H9 (cell line): ENCODE data around the genes NKX2-2 and FOXA2.

- PRO-cap, result no peak
Observed at GRCh38 chr20:19552197-19552466, 205.9 kb upstream of the RIN2 start.

DNA sequence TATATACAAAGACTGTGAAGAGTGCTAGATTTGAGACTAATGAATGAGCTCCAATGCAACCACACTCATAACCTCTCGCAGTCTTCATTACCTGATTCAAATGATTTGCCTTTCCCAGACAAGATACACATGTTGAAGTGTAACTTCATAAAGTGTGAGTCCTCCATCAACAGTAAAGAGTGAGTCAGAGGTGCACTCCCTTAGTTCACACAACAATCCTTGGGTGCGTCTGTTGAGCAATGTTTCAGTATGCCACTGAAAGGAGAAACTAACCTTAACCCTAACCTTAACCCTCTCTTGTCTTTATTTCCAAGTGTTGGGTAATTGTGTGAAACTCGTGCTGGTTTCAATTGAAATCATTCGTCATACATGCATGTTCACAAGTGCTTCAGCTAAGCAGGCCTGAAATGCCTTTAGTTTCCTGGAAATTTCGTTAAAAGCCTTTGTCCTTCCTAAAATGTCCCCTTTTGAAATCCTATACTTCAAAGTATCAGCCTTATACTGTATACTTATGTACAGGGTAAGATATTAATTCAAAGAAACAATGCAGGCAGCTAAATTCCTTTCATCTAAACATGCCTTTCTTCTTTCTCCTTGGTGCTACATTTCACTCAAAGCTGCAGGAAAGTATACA lies 20.9 kb upstream of the RIN2 start:
- PRO-cap, result no peak

DNA sequence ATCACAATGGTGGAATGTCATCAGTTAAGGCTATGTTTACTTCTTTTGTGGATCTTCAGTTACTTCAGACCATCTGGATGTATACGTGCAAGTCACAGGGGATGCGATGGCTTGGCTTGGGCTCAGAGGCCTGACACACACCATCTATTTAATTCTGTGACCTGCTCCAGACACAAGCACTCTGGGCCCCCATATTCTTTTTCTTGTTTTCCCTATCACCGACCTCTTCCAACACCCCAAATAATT lies 1.5 kb upstream of the RIN2 start:
- PRO-cap, result no peak

GRCh38 chr20:19780226-19780733 lies 22.2 kb downstream of the RIN2 start:
- PRO-cap, result no peak

- PRO-cap, result no peak
Observed at GRCh38 chr20:19880071-19880926, 122.2 kb downstream of the RIN2 start.

DNA sequence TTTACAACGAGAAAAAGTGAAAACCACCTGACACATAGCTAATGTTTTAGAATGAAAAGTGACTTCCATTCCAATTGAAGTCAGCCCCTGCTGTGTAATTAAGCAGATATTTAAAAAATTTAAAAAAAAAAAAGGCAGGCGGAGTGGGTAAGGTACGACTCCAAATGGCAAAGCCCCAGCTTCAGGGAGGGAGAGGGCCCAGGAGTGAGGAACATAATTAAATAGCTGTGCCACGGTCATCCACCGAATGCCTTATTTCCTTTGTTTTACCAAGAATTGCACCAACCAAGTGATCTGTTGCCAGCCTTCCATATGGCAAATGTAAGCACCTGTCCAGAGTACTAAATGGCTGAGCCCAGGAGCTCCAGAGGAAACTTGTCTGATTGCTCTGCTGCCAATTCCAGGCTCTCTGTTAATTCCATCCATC lies 100.2 kb upstream of the NAA20 start:
- PRO-cap, result no peak

DNA sequence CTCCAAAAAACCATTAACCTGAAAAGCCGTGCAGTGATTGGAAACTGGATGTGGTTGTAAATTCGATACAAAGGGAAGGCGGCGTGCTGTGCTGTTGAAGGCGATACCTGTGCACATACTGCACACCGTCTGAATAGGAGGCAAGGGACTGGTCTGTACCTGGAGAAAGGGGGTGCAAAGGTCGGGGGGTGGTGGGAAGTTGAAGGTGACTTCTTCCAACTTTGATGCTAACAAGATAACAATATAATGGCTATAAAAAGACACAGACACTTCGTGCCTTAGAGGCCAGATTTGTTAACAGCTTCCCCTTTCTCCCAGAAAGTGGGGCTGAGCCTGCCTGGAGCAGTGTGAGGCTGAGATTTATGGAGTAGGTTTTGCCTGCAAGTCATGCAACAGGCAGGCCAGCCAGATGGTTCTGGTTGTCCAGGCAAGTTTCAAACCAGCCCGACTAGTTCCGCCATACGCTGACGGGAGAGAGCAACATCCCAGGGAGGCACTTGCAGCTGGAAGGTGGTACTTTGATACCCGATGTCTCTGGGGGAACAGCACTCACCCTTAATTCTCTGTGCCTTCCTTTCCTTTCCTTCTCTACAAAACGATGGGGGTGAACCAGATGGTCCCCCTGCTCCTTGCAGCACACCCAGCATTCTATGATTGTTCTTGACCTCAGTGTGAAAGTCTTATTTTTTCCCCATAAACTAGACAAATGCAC lies 81.4 kb upstream of the NAA20 start:
- PRO-cap, result no peak

GRCh38 chr20:20021003-20021364 lies 3.8 kb downstream of the NAA20 start:
- PRO-cap, result no peak

- PRO-cap, result no peak
Observed at GRCh38 chr20:20210432-20210850, 157.5 kb upstream of the INSM1 start.

DNA sequence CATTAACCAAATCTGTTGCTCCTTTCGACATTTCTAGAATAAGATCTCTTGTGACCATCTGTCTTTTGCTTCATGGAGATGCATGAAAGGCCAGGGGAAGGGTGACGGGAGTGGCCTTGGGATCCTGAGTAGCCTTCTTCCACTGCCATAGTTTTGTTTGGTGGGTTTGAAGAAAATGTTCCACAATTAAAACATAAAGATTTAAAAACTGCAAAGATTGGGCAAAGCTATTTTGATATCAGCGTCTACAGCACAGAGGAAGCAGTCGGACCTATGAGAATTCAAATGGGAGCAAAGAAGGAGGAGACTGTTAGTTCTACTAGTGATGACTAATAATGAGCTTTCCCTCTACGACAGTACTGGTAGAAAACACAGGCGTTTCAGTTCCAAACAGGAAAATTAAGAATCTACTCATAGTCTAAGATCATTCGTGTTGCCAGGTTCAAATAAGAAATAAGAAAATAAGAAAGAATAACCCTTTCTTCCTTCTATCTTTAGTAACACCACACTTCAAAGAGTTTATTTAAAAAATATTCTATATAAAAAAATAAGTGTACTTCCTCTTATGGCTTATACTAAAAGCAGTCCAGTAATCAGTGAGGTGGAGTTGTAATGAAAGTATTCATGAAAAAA lies 121.2 kb downstream of the INSM1 start:
- PRO-cap, result no peak

DNA sequence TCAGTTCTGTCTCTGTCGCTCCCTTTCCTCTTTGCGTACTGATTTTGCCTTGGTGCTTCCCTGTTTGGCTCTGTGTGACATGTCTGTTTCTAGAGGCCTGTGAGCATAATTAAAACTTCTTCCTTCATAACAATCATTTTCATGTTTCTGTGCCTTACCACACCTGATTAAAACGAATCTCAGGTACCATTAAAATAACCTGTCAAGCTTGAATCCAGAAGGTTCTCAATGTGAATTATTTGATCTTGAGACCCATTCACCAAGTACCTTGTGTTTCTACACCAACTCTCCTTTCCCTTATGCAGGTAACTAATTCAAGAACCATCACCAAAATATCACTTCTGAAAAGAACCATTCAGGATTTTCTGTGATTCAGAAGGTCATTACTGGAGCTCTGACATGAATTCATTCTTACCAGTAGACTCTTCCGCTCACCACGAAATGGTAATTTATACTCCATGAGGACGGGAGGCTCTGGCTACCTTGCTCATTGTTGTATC lies 42.7 kb downstream of the RALGAPA2 start:
- PRO-cap, result no peak

DNA sequence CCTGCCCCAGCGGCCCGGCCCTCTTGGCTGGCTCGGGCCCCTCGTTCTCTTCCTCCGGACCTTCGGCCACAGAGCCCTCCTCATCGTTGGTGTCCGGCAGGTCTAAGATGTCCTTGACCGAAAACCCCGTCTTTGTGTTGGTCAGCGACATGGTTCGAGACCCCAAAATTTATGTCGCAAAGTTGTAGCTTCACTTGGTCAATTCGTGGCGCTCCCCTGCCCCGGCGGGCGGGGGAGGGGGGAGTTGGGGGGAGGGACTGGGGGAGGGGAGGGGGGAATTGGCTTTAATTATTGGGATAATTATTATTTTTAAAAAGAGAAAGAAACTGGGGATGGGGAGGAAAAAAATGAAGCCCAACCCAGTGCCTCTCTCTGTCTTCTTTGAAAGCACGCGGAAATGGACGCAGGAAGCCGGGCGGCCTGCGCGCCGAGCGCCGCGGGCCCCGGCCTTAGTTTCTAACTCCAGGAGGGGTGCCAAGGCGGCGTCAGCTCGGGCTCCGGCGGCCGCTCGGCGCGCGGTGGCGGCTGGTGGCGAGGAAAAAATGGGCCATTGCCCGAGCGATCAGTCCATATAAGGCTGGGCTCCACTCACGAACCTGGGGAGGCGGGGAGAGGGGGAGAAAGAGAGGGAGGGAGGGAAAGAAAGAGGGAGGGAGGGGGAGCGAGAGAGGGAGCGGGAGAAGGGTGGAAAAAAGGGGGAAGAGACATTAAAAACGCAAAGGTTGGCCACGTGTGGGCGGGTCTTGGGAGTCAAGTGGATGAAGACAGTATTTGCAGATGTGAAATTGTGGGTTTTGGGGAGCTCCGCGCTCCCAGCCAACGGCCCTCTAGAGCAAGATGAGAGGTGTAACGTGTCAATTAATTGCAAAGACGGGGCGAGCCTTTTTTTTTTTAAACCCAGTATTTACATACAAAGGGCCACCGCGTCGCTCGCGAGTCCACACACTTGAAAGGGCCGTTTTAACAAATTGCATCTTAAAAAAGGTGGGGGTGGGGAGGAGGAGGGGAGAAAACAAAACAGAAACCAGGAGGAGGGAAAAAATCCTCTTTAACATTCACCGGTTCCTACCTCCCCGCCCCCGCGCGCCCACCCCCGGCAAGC lies at the start of gene NKX2-2:
Gene NKX2-2 (minus strand): TSS at position 546 of the 1,102 bp plus-strand sequence.
- PRO-cap, result no peak

GRCh38 chr20:21522238-21523080 lies 8.6 kb upstream of the NKX2-2 start:
- PRO-cap, result no peak

DNA sequence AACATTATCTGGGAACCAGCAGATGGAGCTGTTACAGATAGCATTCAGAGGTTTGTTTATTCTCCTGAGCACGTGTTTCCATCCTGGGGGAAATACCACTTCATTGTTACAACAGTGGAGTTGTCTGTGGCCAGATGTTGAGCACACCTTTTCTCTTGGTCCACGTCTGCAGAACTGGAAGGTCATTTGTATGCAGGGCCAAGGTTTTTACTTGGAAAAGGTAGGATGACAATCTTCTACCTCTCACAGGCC lies 16.1 kb upstream of the NKX2-2 start:
- PRO-cap, result unidirectional peak, plus-strand start at position 114 of the sequence

GRCh38 chr20:22580339-22580533 lies 4.1 kb downstream of the FOXA2 start:
- PRO-cap, result no peak

DNA sequence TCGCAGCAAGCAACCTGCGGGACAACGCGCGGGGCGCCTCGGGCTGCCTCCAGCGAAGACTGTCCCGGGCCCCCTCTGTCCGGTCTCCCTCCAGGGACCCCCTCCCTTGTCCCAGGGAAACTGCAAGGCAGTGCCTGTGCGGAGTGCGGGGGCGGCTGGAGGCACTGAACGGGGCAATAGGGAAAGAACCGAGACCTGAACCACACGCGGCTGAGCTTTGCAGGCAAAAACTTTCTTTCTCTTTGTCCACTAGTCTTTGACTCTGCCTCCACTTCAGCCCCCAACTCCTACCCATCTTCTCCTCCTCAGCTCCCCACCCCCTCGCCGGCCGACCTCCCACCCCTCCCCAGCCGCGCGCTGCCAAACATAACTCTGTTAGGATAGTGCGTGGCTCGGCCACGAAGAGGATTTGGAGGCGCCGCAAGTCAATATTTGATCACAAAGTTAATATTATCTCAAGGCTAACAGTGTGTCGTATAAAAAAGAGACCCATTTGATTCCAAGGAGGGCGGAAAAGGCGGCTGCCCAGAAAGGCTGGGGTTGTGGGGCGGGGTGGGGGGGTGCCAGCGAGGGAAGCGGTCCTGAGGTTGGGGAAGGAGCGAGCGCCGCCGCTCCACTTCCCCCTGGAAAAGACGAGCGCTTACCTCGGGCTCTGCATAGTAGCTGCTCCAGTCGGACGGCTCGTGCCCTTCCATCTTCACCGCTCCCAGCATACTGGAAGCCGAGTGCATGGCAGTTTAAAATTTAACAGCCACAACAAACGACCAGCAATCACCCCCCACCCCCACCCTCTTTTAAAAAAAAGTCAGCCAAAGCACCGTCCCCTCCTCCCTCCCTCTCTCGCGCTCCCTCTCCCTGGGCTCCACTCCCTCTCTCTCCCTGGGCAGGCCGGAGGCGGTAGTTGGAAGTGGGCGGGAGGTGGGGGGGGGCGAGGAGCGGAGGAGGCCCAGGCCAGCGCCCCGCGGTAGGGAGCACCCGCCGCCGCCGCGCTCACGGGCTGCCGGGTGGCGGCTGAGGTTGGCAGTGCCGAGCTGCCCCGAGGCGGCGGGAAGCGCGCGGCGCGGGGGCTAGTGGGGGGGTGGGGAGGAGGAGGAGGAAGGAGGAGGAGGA lies at the start of gene FOXA2:
Gene FOXA2 (minus strand): TSS at position 1,025 of the 1,110 bp plus-strand sequence.
- PRO-cap, result unidirectional peak, minus-strand start at position 716 of the sequence

DNA sequence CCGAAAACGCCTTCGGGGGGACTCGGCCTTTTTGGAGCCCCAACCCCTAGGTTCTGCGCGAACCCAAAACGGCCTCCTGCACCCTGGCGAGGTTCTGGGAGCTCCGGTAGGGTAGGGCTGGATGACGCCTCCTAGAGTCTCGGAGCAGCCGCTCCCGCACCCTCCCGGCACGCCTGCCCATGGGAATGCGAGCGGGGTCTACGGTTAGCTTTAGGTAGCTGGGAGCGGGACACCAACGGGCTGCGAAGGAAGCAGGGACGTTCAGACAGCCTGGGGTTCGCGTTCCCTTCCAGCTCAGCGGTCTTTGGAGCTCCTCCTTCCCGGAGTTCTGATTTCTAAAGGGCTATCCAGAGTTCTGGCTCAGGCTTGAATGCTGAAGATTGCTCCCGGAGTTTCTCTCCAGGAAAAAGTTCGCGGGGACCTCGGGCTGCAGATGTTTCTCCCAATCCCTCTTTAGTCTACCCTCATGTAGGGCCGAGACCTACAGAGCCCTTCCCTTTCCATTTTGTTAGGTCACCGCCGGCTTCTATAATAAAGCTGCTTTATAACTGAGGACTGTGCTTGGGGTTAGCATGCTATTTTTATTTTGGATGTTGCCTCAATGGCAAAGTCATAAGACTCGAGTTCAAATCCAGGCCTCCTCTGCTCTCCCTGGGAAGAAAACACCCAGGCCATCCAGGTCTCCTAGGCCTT lies 2.7 kb upstream of the FOXA2 start:
- PRO-cap, result no peak

GRCh38 chr20:22722659-22723208 lies 138.4 kb upstream of the FOXA2 start:
- PRO-cap, result no peak

- PRO-cap, result no peak
Observed at GRCh38 chr20:22792276-22792619, 207.9 kb upstream of the FOXA2 start.

GRCh38 chr20:22861766-22862587 lies 173.1 kb upstream of the SSTR4 start:
- PRO-cap, result no peak